ENCODE results near the genes TIAL1 and ATE1.

- PRO-cap, 2 experiments: no peak in any of the 2 experiments
Measured at GRCh38 chr10:119415812-119416235, 126.7 kb downstream of the RGS10 start.

- PRO-cap, 2 experiments: no peak in any of the 2 experiments
Measured at GRCh38 chr10:119441223-119441836, 101.2 kb downstream of the RGS10 start.

GRCh38 chr10:119477999-119478843 is 64.3 kb downstream of the RGS10 start:
- PRO-cap, 2 experiments: no peak in any of the 2 experiments

GRCh38 chr10:119586366-119587137 is 10.2 kb downstream of the TIAL1 start:
- PRO-cap, 2 experiments: no peak in any of the 2 experiments

DNA sequence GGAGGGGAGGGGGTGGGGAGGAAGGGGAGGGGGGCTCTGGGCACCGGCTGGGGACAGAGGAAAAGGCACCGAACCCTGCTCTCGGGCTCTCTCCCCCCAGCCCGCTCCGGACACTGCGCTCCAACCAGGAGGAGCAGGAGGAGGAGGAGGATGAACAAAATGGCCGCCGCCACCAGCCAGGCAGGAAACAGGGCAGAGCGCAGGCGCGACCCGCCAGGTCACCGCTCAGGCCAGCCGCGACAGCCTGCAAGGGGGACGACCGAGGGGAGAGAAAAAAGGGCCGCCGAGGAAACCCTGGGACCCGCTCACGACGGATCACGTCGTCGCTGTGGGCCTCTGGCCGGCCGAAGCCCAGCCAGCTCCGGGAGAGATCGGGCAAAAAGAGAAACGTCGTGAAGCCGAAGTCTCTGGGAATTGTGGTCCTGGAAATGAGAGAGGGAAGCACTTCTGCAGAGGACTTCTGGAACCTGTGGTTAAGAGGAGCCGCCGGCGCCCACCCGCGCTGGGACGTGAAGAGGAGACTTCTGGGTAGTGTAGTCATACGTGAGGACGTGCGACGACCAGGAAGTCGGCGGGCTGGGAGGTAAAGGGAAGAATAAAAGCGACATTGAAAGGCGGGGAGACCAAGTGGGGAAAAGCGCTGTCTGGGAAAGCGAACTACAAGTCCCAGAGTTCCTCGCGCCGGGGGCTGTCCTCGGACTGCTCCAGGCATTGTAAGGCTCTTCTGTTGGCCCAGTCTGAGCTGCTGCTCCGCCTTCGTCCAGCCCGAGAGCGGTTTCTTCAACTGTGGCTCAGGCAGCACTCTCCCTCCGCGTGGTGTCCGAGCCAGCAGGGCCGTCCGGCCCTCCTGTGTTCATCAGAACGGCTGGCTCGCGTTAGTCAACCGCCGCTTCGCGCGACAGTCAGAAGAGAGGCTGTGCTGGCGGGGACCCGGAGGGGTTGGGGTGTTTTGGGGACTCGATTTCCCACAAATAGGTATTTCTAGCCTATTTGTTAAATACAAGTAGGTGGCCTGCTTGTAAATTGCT is at the start of gene TIAL1:
TSS of gene TIAL1 (minus strand) at position 451 of the 1,028 bp plus-strand sequence.
- PRO-cap, 2 experiments: peak in 2 of 2 experiments; most common plus-strand start position 179 of the sequence (in 1); most common minus-strand start position 115 of the sequence (in 2)

- PRO-cap, 2 experiments: peak in 2 of 2 experiments; most common minus-strand start chr10:119652418 (in 2)
Measured at GRCh38 chr10:119651941-119652463, 822 bp downstream of the BAG3 start.

DNA sequence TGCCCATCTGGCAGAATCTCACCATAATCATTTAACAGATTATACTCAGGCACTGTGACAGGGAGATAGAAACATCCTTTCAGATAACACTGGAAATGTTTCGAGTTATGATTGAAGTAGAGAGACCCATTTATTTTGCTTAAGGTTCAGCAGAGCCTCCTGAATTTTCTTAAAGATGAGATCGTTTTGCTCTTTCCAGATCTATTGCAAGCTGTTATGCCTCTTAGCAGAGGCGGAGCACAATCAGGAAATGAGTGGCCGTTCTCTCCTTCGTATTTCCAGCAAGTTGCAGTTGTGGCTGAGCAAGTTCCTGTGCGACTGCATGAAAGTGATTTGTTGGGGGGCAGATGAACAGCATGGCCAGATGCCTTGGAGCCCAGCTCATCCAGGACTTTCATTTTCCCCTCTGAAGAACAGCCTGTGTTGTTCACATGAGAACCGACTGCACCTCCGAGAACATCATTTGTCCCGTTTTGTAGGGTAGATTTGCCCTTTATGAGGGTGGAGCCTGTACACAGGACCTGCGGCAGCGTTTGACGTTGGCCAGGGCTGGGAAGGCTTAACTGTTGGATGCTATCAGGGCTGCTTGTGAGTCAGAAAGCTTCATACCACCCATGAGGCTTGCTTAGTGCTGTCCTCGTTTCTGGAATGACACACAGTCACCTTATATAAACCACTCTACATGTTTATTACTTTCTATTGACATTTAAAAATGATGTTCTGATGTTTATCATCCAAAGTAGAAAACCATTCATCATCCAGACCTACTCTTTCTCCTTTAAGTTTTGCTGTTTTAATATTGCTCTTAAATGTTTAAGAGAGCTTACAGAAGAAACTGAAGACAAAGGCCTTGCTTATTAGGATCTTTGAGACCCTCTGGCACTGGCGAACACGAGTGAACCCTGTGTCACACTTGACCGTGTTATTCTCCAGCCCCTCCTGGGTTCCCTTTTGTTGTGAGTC is 4.5 kb downstream of the BAG3 start:
- PRO-cap, 2 experiments: peak in 2 of 2 experiments; most common minus-strand start position 468 of the sequence (in 2)

DNA sequence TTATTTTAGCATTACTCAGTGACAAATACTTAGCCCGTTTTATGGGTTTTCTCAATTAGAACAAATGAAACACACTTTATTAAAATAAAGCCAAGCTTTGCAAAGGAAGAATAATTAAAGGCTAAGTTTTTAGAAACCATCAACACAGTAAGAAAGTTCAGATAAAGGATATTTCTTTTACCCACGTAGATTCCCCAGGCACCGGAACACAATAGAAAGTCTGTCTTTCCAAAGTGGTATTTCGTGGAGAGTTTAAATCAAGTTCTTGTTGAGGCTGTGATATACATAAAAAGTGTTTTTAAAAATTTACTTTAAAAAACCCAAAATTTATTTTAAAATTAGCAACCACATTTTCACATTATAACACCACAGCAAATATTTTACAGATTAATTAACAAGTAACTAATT is 15.5 kb downstream of the MCMBP start:
- PRO-cap, 2 experiments: no peak in any of the 2 experiments

GRCh38 chr10:120665256-120665641 is 185.9 kb upstream of the WDR11 start:
- PRO-cap, 2 experiments: no peak in any of the 2 experiments

DNA sequence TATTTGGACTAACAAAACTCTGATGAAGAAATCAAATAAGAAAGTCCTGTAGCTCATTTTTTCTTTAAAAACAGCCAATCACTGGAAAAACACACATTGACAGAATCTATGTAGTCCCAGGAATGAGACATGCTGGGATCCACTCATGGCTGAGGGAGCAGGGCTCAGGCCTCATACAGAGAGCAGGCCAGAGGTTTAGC is 13.0 kb upstream of the WDR11 start:
- PRO-cap, 2 experiments: no peak in any of the 2 experiments

DNA sequence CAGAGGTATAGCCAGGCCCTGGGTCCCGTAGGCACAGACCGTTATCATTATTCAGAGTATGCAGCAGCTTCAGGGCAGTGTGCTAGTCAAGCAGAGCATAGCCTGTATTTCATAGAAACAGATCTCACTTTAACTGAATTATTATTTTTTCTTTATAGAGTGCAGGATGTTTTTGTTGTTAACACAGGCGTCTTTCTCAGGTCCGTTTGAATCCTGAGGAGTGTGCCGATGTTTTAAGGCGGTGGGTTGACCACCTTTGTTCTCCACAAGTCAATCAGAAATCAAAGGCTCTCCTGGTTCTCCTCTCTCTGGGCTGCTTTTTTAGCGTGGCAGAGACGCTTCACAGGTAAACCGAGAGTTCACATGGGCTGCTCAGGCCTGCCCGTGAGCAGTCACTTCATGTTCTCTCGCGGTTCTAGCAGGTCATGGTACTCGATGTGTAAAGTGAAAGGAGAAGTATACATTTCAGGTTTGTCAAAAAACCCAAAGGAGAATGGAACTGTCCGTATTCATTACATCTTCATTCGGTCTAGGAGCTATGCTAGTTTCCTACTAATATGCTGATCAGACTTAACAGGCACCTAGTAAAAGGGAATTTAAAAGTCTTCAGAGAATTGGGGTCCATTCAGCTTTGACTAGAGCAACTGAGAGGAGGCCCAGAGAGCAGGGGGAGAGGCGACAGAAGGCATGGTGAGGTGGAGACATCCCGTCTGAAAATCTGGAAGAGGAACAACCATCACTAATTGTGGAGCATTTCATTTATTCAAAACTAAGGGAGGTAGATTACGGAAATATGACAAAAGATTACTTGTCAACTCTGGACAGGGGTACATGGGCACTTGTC is 54.7 kb downstream of the WDR11 start:
- PRO-cap, 2 experiments: no peak in any of the 2 experiments

DNA sequence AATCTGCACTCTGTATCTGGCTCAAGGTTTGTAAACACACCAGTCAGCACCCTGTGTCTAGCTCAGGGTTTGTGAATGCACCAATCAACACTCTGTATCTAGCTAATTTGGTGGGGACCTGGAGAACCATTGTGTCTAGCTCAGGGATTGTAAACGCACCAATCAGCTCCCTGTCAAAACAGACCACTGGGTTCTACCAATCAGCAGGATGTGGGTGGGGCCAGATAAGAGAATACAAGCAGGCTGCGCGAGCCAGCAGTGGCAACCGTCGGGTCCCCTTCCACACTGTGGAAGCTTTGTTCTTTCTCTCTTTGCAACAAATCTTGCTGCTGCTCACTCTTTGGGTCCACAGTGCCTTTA is 232.2 kb downstream of the FGFR2 start:
- PRO-cap, 2 experiments: no peak in any of the 2 experiments

GRCh38 chr10:121418759-121419071 is 179.5 kb downstream of the FGFR2 start:
- PRO-cap, 2 experiments: no peak in any of the 2 experiments

- PRO-cap, 2 experiments: no peak in any of the 2 experiments
Measured at GRCh38 chr10:121495581-121496886, 102.2 kb downstream of the FGFR2 start.

DNA sequence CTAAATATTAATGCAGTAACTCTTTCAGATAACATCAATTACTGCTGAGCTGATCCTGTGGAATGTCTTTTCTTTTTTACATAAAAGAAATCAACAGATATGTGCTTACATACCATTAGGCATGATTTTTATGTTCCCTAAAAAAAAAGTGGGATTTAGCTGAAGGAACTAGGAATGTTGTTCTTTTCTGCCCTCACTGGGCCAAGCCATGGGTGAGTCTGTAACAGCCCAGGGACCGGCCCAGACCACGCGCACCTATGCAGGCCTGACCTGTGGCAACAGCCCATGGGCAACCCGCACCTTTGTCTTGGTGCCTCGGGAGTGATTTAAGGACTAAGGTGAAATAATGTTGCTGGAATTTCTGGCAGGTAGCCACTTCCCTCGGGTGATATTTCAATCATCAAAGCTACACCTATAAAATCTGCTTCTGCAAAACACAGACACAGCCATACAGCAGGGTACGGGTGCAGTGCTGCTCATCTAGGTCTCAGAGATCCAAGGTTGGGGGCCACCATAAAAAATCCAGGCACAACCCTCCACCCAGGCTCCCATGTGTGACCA is 44.5 kb downstream of the FGFR2 start:
- PRO-cap, 2 experiments: no peak in any of the 2 experiments

- PRO-cap, 2 experiments: no peak in any of the 2 experiments
Measured at GRCh38 chr10:121598522-121598989, 312 bp upstream of the FGFR2 start.

GRCh38 chr10:121668661-121668991 is 70.4 kb upstream of the FGFR2 start:
- PRO-cap, 2 experiments: no peak in any of the 2 experiments

GRCh38 chr10:121779200-121779751 is 148.6 kb downstream of the ATE1 start:
- PRO-cap, 2 experiments: no peak in any of the 2 experiments

GRCh38 chr10:121921502-121921963 is 6.3 kb downstream of the ATE1 start:
- PRO-cap, 2 experiments: no peak in any of the 2 experiments

GRCh38 chr10:121927789-121928859 is at the start of gene ATE1:
ATE1 (minus strand) TSS chr10:121928031.
- PRO-cap, 2 experiments: peak in 2 of 2 experiments; most common plus-strand start chr10:121928180 (in 1); most common minus-strand start chr10:121927993 (in 2)

Data from Metastatic Liver Carcinoma in the Adrenal Gland (tissue), 2 donors.